Placental pericyte (primary cell): ENCODE measurements around a stretch of chr12.

DNA sequence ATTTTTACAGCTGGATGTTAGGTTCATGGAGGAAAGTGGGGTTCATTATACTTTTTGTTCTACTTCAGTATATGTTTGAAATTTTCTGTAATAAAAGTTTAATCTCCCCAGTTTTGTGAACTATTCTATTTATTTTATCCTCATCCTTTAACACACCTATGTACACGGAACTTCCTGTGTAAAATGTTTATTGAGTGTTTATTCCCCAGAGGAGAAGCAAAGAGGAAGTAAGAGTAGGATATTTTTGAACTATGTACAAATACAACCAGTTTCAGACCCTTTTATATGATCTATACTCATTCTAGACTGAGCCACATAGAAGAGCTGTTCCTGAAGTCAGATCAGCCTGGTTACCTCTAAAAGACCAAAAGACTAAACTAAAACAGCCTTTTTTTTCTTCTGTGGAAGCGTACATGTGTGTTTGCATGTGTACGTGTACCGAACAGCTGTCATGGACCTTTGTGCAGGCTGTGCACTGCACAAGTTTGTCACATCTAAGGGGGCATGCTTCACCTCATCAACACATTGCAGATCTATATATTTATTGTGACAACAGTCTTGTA, 210.9 kb upstream of the NUDT4 start:
- CAGE, long polyA plus RNA, result no peak

GRCh38 chr12:93315121-93315816, 62.5 kb upstream of the NUDT4 start:
- CAGE, long polyA plus RNA, result no peak

- CAGE, long polyA plus RNA, result no peak
Observed at GRCh38 chr12:93375508-93375838, 2.3 kb upstream of the NUDT4 start.

DNA sequence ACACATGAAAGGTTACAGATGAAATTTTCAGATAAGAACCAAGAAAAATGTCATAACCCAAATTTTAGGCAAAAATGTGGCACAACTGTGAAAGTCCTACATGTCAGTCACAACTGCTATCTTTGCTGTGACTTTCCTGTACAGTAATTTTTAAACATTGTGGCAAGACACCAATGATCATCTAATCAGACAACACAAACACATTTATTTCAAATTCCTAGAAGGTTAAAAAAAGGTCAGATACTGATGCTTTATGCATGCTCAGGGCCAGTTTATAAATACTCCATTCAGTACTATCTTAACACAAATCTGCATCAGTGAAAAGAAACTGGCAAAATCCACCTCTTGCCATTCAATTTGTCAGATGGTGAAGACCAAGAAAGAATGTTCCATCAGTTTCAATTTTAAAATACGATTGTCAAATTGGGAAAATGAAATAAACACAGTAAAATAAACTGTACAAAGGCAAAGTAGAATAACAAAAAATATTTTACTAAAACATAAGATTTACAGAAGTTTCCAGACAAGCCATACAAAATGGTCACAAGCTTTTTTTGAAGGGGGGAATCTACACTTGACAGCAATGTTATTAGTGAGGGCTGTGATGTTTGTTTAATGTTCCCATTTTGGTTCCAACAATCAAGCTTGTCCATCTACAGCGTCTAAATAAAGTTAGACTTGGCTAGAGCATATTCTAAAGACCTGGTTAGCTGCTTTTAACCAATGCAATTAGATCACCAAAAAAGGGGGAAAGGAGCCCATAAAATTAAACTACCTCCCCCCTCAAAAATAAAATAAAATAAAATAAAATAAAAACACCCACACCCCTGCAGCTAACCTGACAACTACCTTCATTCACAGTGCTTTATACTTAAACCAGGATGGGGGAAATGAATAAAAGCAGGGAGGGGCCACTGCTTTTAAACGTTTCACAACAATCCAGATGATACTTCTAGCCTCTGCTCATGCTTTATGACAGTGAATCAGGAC, 31.5 kb downstream of the NUDT4 start:
- CAGE, long polyA plus RNA, result no peak

- CAGE, long polyA plus RNA, result no peak
Observed at GRCh38 chr12:93438226-93438695, 3.5 kb downstream of the UBE2N start.

- CAGE, long polyA plus RNA, result no peak
Observed at GRCh38 chr12:93440872-93441453, 784 bp downstream of the UBE2N start.

- CAGE, long polyA plus RNA, result no peak
Observed at GRCh38 chr12:93566814-93567492, 5.5 kb upstream of the SOCS2 start.

DNA sequence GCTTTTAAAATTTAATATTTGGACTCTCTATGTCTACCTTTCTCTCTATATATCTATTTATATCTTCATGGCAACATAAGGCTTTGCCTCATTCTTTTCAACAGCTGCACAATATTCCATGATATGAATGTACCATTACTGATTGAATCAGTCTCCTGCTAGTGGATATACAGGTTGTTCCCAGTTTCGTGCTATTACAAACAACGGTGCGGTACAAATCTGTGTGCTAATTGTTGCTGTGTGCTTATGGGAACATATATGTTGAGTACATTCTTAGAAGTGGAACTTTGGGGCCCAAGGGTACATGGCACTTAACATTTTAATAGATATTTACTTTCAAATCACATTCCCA, 19.7 kb downstream of the SOCS2 start:
- CAGE, long polyA plus RNA, result no peak

- CAGE, long polyA plus RNA, result no peak
Observed at GRCh38 chr12:93593702-93594237, 21.3 kb downstream of the SOCS2 start.

DNA sequence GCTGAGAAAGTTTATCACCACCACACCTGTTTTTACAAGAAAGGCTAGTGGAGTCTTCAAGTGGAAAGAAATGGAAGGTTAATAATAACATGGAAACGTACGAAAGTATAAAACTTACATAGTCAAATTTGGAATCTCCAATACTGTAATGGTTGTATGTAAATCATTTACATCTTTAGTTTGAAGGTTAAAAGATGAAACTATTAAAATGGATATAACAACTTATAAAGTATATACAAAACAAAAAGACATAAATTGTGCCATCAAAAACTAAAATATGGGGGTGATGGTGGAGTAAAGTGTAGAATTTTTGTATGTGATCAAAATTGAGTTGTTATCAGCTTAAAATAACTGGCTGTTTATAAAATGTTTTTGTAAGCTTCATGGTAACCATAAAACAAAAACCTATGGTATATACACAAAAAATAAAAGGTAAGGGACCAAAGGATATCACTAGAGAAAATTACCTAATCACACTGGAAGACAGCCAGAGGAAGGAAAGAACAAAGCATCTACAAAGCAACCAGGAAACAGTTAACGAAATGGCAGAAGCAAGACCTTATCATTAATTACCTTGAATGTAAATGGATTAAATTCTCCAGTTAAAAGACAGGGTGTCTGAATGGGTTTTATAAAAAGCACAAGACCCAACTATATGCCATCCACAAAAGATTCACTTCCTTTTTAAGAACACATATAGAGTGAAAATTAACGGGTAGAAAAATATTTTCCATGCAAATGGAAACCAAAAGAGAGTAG, 15.7 kb downstream of the CRADD start:
- CAGE, long polyA plus RNA, result no peak

- CAGE, long polyA plus RNA, result no peak
Observed at GRCh38 chr12:93699211-93699824, 22.1 kb downstream of the CRADD start.

DNA sequence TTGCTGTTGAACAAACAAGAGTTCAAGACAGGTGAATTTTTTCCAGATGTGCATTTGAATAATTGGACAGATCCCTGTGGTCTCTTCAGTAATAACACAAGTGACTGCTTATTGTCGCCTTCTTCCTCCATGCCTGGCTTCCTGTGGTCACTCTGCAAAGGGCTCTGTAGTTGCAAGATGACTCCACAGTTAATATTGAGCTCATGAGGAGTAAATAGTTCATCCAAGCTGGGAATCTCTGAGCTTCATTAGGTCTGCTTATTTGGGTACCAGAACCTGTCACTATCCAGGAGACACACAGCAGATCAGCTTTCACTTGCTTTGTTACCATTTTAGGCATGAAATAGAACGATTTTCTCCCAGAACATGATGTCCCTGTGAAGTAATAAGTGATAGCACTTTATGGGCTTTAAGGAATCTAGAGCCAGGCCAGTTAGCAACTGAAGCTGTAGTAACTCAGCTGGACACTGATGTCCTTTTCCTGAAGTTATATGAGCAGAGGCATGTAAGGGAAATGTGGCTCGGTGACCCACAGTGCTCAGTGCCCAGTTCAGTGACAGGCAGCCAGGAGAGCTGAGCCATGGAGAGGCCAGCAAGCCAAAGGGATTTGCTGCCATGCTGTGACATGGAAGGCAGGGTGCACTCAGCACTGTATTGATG, 50.1 kb downstream of the CRADD start:
- CAGE, long polyA plus RNA, result no peak

DNA sequence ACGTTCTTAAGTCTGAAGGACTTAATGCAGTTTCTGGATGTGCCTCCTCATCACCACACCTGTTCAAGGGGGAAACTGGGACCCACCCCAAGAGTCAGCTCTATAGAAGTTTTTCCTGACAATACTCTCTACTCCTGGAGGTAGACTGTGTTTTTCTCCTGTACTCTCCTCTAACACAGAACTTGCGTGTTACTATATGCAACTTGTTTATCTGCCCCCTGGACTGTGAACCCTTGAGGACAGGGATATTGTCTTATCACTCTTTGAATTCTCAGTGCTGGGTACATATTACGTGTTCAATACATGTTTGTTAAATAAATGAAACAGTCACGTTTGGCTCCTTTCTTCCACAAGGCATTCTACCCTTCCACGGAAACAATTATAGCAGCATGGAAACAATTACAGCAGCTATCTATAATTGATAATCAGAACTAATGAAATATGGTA, 50.7 kb downstream of the CRADD start:
- CAGE, long polyA plus RNA, result no peak

DNA sequence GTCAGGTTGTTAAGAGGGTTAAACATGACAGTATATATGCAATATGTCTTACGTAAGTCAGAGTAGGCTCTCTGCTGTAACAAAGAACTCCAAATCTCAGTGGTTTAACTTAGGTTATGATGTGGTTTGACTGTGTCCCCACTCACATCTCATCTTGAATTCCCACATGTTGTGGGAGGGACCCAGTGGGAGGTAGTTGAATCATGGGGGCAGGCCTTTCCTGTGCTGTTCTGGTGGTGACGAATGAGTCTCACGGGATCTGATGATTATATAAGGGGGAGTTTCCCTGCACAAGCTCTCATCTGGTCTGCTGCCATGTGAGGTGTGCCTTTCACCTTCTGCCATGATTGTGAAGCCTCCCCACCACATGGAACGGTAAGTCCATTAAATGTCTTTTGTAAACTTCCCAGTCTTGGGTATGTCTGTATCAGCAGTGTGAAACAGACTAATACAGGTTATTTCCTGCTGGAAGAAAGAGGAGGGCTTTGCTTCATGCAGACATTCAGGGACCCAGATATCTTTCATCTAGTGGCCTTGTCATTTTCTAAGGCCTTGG, 96.0 kb downstream of the CRADD start:
- CAGE, long polyA plus RNA, result no peak

GRCh38 chr12:93818866-93819512, 141.8 kb downstream of the CRADD start:
- CAGE, long polyA plus RNA, result no peak

DNA sequence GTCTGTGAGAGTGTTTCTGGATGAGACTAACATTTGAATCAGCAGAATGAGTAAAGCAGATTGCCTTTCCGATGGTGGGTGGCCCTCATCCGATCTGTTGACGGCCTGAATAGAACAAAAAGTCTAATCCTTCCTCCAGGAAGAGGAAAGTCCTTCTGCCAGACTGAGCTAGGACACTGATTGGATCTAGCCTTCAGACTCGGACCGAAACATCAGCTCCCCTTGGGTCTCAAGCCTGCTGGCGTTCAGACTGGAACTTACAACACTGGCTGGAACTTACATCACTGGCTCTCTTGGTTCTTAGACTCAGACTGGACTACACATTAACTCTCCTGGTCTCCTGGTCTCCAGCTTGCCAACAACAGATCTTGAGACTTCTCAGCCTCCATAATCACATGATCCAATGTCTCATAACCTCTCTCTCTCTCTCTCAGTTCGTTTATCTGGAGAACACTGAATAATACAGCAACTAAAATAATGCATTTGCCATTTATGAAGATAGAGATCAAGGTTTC, 193.5 kb upstream of the PLXNC1 start:
- CAGE, long polyA plus RNA, result no peak

- CAGE, long polyA plus RNA, result no peak
Observed at GRCh38 chr12:94148997-94149539, 691 bp downstream of the PLXNC1 start.

DNA sequence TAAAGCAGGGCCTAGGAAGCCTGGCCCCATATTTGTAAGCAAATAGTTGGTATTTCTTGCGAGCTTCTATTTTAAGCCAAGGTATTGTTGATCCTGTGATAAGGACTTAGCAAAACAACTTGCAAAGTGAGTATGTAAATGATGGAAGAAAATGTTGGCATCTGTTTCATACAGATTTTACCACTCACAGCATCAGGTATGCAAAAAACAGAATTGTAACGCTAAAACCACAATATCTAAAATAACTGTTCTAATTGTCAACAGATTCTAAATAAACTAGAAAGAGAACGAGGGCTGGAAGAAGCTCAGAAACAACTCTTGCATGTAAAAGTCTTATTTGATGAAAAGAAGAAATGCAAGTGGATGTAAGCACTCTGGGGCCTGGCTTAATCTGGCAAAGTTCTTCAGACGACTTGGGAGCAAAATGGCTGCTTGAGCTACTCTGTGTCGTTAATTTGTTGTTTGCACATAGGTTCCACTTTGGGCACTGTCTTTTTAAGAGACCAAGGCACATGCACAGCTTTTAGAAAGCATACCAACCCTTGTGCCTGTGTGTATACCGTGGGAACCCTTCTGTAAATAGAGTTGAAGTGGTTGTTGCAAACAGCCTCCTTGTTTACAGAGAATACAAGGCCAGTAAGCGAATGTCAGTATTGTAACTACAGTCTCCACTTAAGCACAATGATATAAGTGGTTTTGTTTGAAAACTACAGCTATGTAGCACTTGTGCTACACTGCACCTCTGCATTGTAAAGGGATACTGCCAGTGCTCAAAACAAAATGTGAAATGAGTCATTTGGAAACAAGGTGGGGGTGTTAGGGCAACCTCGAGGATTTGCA, 154.5 kb downstream of the CEP83 start:
- CAGE, long polyA plus RNA, result no peak

- CAGE, long polyA plus RNA, result no peak
Observed at GRCh38 chr12:94336140-94336410, 123.6 kb downstream of the CEP83 start.

- CAGE, long polyA plus RNA, result no peak
Observed at GRCh38 chr12:94510160-94510609, 50.5 kb upstream of the CEP83 start.